AG10803 (cell line): ENCODE results near the genes NUP160, OR5F1, OR8H3, OR8K5, OR5J2 and OR9G1.

- RRBS = 0% methylated on average over 3 of the region's 22 CpGs
These were observed 755 bp downstream of the FNBP4 start for GRCh38 chr11:47766365-47766807.

- RRBS = 3% methylated on average over 20 of the region's 63 CpGs
These were observed at the start of gene NUP160 for GRCh38 chr11:47848195-47849040. Gene NUP160 (minus strand): TSS chr11:47848350.

- RRBS = no CpG with 5 or more reads among the region's 2 CpGs
These were observed 881 bp upstream of the NUP160 start for GRCh38 chr11:47849131-47849330.

DNA sequence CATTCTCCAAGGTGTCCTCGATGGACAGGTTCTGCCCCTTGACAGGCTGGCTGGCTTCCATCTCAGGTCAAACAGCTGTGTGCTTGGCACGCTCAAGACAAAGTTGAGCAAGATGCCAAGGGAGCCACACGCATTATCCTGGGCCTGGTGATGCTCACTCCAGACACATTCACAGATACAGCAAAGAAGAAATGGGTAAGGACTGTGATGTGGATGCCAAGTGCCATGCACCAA, 33.1 kb upstream of the PTPRJ start:
- RRBS = no CpG with 5 or more reads among the region's 3 CpGs

DNA sequence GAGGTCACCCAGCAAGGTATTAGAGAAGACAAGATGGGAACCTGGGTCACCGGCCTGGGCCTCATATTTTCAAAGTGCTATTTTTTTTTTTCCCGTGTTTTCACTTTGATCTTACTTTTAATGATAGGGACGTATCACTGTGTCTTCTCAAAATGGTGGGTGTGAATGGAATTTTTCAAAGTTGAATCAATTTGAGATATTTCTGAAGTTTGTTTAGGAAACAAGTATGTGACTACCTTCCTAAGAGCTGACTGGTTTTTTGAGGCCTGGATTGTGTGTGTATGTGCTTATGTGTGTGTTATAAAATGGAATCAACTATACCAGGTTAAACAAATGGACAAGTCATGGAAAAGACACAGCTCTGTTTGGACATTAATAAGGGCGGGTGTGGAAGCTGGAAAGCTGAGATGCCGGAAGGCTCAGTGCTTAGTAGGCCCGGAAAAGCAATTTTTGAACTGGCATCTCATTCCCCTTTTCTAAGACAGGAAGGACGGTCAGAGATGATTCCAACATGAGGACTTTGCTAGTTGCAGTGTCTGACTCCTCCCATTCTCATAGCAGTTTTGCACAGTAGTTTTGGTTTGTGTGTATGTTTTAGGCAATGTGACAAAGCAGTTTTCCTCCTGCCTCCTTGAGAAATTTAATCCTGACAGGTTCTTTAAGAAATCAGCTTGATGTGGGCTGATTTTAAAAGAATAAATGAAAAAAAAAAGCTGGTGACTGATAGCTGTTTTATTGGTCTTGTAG, 2.9 kb downstream of the PTPRJ start:
- RRBS = no CpG with 5 or more reads among the region's 7 CpGs

- RRBS = no CpG with 5 or more reads among the region's 17 CpGs
These were observed 39.9 kb downstream of the PTPRJ start for GRCh38 chr11:48020143-48020829.

DNA sequence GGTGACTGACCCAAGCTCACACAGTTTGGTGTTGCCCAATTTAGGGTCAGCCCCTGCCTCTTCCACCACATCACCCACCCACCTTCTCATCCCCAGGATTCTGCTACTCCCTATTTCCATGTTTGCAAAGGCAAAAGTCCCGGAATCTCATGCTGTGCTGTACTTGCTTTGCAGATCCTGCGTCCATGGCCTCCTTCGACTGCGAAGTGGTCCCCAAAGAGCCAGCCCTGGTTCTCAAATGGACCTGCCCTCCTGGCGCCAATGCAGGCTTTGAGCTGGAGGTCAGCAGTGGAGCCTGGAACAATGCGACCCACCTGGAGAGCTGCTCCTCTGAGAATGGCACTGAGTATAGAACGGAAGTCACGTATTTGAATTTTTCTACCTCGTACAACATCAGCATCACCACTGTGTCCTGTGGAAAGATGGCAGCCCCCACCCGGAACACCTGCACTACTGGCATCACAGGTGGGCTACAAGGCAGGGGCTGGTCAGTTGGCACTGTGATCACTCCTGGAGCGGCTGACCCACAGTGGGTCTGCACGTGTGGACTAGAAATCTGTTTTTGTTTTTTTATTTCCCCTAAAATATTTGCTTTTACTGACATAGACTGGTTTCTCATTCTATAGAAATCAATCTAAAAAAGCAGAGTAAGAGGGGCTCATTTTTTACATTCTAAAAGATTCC, 77.2 kb upstream of the OR4B1 start:
- RRBS = no CpG with 5 or more reads among the region's 12 CpGs

DNA sequence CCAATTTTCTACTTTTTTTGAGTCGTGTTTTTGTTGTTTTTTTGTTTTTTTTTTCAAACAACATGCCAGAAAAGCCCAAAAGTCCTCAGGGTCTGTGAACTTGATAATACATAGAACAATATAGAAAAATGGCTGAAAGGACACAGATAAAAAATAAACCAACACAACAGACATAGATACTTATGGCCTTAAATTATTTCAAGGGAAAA, 208.4 kb upstream of the OR4C12 start:
- RRBS = no CpG with 5 or more reads among the region's 1 CpG

DNA sequence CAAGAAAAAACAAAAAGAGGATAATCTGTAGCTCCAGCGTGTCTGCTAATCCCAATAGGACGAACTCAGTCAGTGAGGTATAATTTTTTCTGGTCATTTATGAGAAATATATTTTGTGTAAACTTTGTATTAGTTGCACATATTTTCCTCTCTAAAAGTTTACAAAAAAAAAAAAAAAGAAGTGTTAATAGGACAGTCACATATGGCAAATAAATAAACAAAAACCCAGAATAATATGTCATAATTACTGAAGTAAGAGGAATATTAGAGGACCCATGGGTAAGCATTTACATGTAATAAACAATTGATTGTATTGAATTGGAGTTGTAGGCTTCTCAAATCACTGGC, at the start of gene OR5F1:
TSS of gene OR5F1 (minus strand) at position 97 of the 348 bp plus-strand sequence.
- RRBS = no CpG with 5 or more reads among the region's 2 CpGs

- RRBS = no CpG with 5 or more reads among the region's 6 CpGs
These were observed at the start of gene OR8H3 for GRCh38 chr11:56122178-56122520. Gene OR8H3 (plus strand): TSS chr11:56122373.

DNA sequence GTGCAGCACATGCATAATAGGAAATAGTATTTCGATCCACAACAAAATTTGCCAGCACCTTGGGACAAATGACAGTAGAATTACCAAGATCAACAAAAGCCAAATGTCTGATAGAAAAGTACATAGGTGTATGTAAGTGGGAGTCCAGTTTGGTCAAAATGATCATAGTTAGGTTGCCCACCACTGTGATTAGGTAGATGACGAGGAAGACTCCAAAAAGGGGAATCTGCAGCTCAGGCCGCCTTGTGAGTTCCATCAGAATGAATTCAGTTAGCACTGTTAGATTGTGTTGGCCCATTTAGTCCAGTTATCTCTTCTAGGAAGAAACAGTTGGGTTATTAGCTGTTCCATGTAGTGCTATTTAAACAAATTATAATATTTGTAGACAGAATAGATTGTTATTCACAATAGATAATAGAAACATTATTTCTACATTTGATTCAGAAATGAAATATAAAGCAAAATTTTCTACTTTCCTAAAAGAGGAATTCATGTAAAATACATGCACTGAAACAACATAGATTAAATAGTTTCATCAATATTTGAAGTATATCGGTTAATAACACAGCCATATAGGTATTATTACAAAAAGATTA, at the start of gene OR8K5:
TSS of gene OR8K5 (minus strand) at position 298 of the 596 bp plus-strand sequence.
- RRBS = no CpG with 5 or more reads among the region's 4 CpGs

DNA sequence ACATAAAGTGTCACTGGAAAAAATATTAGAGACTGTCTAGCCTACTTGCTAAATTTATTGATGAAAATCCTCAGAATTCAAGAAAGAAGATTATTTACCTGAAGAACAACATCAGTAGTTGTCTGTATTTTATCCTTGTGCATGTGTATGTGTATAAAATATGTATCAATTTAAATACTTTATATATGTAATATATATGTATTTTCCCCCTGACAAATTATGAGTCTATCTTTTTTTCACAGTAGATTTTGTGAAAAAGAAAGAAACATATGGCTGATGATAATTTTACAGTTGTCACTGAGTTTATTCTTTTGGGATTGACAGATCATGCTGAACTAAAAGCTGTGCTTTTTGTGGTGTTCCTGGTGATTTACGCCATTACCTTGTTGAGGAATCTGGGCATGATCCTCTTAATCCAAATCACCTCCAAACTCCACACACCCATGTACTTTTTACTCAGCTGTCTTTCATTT, at the start of gene OR5J2:
TSS of gene OR5J2 (plus strand) at position 270 of the 473 bp plus-strand sequence.
- RRBS = no CpG with 5 or more reads among the region's 1 CpG

DNA sequence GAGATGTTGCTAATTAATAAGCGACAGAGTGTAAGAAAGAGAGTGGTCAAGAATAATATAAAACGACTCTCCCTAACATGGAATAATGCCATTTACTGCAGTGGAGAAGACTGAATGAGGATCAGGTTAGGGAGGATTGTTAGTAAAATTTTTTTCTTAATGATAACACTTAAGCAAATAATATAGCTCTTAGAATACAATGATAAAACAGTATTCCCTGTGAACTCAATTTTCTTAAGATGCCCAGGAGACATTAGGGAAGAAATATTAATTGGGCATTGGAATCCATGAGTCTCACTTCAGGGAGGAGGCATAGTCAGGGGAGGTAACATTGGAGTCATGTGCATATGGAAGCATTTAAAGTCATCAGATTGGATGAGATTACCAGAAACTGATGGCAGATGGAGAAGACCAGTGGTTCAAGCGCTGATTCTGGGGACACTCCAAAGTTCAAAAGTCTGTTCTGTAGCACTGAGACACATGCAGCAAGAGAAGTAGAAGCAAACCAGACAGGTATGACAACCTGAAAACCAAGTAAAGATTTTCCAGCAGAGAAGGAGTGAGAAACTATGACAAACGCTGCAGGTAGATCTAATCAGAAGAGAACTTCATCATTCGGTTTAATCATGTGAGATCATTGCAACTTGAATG, at the start of gene OR9G1:
TSS of gene OR9G1 (plus strand) at position 418 of the 651 bp plus-strand sequence.
- RRBS = no CpG with 5 or more reads among the region's 5 CpGs

- RRBS = no CpG with 5 or more reads among the region's 4 CpGs
These were observed 41.5 kb upstream of the OR9G4 start for GRCh38 chr11:56790040-56790344.

- RRBS = no CpG with 5 or more reads among the region's 17 CpGs
These were observed 41.0 kb upstream of the APLNR start for GRCh38 chr11:57277653-57278775.

GRCh38 chr11:57292954-57293388, 31.8 kb downstream of the TNKS1BP1 start:
- RRBS = no CpG with 5 or more reads among the region's 7 CpGs

DNA sequence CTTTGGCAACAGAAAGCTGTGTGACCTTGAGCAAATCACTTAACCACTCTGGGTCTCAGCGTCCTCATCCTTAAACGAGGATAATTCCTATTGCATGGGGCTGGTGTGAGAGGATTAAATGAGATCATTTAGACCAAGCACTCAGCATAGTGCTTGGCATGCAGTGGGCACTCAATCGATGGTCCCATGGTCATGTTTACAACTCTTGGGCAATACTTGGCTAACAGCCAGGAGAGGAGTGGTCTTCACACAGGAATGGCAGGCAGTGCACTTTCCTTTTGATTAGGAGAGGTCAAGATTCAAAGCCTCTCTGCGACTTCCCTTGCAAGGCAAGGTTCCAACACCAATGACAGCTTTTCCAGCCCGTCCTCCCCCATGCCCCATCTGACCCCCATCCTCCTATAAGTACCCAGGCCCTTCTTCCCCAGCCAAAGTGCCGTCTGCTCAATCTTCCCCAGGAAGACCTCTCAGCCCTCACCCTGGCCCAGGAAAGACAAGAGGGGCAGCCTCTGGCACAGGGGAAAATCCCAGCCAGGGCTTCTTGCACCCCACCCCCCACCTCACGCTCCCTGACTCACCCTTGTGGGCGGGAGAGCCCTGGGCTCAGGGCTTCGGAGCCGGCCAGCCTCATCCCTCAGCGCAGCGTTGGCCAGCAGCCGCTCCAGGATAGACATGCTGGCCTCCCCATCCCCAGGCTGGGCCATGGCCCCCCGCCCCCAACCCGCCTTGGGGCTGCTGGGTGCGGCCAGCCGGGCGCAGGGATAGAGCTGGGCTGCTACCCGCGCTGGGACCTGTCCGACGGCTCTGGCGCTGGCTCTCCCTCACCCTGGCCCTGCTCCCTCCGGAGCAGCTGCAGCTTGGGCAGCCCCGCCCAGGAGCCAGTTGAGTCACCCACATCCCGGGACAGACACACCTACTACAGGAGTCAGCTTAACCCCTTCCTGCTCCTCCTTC, 13.8 kb downstream of the TNKS1BP1 start:
- RRBS = 2% methylated on average over 8 of the region's 26 CpGs

DNA sequence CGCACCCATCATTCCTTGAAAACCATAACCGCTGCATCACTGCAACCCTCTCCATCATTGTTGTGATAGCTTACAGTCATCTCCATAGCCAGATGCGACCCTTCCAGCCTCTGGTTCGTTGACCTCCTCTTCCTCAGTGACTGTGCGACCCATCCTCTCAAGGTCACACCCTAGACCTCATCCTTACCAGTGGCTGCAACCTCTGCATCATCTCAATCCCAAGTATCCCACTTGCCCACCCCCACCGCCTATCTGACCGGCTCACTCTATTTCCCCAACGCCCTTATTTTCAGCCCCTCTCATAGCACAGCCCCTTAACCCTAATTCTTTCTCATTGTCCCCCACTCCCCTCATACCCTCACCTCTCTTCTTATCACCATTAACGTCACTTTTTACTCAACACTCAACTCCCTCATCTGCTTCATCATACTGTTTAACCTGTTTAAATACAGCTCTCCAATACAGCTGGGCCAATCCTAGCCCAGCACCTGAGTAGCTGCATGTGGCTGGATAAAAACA, 9.7 kb downstream of the TNKS1BP1 start:
- RRBS = no CpG with 5 or more reads among the region's 9 CpGs